ENCODE data around the gene RARA.

DNA sequence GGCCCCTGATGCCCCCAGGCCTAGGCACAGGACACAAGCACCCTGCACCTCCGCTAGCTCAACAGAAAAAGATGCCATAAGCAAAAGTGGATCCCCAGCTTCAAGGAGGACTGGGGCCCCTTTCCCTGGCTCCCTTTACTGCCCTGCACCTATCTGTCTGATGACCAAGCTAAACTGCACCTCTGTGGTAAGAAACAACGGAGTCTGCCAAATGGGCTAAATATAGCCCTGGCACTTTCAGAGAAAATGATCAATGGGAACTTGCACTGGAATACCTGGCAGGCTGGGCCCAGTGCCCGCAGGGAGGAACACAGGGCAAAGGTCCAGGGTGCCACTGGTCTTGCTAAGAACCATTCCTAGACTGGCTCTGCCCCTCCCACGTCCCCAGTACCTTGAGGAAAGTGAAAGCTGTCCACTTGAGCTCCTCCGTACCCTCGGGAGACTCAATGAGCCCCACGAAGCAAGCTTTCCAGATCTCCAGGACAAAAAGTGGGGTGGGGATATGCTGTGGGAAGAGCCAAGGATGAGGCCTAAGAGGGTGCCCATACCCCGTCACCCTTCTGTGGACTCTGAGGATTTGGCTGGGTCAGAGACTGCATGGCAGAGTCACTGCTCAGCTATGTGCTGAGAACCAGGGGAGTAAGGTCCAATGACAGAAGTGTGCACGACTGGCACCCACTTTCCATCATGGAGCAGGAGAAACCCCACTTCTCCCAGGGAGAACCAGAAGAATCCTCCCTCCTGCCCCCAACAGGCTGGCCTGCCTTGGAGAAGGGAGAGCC lies 17.2 kb downstream of the CSF3 start:
- PRO-cap: no peak
- RAMPAGE, long total RNA: no peak

DNA sequence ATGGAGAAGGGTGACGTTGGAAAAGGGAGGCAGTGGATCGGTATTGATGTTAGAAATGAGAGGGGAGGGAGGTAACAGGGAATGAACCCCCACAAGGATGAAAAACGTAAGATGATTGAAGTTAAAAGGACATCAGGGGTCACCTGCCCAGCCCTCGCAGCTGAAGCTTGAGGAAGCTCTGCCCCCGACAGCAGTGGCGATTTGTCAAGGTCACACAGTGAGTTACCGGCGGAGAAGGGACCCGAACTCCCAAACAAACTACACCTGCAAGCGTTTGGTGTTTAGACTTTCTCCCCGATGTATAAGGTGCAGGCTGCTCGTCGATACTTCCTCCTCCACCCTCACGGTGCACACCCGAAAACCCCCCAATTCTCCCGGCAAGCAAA lies 529 bp upstream of the THRA start:
- PRO-cap: no peak
- RAMPAGE, long total RNA: no peak

DNA sequence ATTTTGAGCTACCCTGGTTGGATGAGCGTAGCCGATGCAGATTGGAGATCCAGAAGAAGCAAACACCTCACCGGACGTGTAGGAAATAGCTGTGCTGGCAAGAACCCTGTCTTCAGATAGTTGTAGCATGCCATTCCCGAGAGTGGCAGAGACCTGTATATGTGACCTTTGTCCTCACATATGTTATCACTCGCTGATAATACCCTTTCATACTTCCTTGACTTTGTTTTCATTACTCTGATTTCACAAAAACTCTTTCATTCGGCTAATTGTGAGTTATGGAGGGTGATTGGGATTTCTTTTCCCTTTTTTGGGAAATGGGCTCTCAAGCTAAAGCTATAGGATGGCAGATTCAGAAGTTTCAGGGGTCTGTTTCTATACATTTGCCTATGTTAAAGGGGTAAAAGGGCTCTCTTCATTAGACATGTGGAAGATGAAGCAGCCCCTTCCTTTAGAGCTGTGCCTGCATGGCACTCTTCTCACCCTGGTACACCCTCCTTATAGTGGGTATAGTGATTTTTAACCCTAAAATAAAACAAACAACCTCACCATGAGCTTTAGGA lies 6.0 kb upstream of the CASC3 start:
- PRO-cap: no peak
- RAMPAGE, long total RNA: no peak

- PRO-cap: unidirectional peak, minus-strand start at chr17:40139910
- RAMPAGE, long total RNA: no peak
Measured at GRCh38 chr17:40139522-40140058, 747 bp upstream of the CASC3 start.

DNA sequence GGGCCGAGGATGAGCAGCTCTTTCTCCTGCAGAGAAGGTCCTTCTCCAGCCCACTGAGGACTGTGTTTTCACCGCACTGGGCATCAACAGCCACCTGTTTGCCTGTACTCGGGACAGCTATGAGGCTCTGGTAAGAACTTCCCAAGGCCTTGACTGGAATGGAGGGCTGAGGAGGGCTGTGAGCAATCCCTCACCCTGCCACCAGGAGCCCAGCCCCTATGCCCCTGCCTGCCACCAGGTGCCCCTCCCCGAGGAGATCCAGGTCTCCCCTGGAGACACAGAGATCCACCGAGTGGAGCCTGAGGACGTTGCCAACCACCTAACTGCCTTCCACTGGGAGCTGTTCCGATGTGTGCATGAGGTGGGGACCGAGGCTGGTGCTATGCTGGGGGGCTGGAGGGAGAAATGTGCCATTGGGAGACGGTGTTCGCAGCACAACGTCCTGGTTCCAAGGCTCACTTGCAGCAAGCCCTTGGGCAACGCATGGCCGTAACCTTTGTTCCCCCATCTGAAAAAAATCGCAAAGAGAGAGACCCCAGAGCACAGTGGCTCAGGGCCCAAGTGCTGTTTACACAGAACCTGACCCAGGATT lies 13.2 kb downstream of the RAPGEFL1 start:
- PRO-cap: no peak
- RAMPAGE, long total RNA: no peak

GRCh38 chr17:40220025-40220544 lies 981 bp downstream of the WIPF2 start:
- PRO-cap: no peak
- RAMPAGE, long total RNA: no peak

DNA sequence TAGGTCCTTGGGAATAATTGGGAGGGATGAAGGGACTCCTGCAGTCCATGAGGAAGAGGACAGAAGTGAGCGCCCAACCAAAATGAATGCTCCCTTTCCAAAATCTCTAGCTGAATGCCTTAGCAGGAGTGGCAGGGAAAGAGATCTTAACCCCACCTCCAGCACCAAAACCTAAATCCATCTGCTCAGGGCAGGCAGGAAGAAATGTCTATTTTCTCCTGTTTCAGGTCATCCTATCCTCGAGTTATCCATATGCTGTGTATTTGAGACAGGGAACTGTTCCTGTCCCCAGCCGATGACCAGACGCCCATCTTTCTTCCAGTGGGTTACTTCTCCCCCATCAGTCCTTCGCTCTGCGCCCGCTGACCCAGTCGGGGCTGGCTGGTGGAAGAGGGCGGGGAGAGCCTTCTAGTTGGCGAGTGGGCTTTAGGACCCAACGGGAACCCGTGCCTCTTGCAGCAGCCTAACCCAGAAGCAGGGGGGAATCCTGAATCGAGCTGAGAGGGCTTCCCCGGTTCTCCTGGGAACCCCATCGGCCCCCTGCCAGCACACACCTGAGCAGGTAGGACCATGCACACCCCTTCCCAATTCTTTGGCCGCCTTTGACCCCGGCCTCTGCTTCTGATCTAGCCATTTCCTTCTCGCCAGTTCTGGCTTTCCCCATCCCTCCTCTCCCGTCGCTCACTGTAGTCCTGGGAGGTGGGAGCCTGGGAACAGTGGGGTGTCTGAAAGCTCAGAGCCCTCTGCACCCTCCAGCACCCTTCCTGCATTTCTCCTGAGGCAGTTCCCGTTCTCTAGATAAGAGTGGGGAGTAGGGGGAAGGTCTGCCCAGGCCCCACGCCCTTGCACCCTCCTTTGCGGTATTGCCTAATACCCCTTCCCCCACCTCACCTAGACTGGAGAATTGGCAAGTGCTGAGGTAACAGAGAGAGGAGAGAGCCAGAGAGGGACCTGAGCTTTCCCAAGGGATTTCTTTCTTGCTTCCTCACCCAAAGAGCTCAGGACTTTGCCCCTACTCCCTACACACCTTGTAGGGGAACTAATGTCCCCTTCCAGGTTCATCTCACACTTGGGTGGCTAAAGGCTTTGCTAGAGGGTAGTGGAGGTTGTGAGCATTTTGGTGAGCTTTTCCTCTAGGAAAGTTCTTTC lies at the start of gene RARA:
Gene RARA (plus strand): TSS at position 456 of the 1,149 bp plus-strand sequence.
- PRO-cap: no peak
- RAMPAGE, long total RNA: start-site peak on the plus strand centred at position 472 of the sequence, 86 bp wide, 44 and 38 reads in 2 replicates

DNA sequence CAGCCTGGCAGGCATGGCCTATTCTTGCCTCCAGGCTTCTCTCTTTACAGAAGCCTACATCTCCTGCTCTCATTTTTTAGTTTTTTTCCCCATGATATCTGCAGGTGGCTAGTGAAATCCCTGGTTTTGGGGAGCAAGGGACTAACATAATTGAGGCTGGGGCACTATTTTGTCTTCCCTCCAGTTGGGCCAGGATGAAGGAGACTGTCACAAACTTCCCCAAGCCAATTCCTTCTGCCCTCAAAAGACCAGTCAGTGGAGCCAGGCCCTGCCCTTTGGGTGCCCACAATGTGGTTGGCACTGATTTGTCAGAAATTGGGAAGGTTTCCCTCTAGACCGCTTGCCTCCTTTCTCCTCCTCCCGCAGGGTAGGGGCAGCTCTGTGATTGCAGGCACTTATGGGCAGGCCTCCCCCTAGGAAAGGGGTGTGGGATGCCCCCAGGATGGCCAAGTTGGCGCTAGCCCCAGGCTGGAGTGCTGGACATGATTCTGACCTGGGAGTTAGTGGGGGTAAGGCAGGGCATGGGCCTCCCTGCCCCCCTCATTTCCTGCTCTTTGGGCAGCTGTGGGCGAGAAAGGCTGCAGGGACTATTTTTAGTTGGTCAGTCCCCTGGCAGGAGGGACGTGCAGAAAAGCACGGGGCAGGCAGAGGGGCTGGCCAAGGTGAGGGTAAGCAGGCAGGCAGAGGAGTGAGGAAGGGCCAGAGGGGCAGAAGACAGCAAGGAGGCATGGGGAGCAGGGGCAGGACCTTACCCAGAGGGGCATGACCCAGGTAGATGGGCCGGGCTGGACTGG lies 3.1 kb downstream of the RARA start:
- PRO-cap: bidirectional peak, plus-strand start at position 683 of the sequence, minus-strand start at position 549 of the sequence
- RAMPAGE, long total RNA: no peak

DNA sequence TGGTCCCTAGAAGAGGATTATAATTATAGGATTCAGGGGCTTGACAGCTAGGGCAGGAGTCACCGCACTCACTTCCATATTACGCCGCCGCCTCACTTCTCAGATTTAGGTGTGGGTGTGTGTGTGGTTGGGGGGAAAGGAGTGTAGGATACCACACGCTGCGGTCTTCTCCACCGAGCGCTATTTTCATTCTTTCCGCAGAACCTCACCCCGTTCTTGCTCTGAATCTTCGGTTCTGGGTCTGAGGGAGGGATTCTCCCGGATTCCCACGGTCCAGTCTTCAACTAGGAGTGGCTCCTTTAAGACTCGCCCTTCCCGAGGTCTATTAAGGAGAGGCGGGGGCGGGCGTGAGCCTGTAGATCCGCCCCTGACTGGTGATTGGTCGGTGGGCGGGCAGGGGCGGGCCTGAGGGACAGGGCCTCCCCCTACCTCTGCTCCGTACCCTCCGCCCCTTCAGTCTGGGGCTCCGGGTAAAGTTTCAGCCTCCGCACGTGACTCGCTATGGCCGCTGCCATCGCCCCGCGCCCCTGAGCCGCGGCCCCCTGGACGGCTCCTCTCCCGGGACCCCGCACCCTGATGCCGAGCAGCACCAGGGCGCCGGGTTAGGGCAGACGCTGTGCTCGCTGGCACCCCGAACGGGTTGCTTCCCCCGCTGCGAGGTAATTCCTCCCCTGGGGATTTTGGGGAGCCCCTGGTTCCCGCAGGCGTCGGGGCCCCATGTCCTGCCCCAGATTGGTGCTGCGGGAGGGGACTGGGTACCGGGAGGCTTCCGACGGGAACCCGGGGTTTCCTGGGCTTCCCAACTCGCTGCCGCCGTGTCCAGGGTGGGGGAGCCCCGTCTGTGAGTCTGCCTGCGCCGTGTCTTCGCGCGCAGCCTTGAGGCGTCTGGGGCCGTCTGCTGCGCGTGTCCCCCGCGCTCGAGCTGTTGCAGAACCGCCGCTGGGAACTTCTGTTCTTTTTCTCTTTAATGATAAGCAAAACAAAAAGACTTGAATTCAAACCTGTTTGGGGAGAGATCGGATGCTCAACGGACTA lies 9.1 kb downstream of the RARA start:
- PRO-cap: bidirectional peak, plus-strand start at position 456 of the sequence, minus-strand start at position 275 of the sequence
- RAMPAGE, long total RNA: no peak

DNA sequence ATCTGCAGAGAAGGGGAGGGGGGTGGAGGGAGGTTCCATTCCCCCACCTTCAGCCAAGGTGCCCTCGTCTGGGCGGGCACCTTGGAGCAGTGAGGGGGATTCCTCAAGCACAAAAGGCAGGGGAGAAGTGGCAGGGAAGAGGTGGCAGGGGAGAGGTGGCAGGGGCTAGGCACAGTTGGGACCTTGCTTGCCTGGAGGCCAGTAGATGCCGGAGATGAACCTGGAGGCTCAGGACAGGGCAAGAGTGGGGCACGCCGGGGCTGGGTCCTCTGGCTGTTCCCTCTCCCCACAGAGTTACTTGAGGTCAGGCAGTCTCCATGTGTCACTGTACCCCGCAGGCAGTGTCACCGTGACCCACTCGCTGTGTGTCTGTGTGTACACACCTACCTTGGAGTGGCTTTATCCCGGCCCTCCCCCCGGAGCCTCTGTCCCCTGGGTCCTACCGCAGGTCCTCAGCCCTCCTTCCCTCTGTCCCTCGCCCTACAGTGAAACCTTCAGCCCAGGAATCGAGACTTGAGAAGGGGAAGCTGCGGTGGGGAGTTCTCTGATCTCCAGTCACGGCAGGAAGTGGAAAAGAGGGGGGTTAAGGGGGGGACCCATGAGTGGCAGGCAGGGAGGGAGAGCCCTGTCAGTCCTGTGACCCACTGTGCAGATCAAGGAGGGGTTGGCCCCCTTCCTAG lies 13.3 kb downstream of the RARA start:
- PRO-cap: unidirectional peak, minus-strand start at position 559 of the sequence
- RAMPAGE, long total RNA: no peak

DNA sequence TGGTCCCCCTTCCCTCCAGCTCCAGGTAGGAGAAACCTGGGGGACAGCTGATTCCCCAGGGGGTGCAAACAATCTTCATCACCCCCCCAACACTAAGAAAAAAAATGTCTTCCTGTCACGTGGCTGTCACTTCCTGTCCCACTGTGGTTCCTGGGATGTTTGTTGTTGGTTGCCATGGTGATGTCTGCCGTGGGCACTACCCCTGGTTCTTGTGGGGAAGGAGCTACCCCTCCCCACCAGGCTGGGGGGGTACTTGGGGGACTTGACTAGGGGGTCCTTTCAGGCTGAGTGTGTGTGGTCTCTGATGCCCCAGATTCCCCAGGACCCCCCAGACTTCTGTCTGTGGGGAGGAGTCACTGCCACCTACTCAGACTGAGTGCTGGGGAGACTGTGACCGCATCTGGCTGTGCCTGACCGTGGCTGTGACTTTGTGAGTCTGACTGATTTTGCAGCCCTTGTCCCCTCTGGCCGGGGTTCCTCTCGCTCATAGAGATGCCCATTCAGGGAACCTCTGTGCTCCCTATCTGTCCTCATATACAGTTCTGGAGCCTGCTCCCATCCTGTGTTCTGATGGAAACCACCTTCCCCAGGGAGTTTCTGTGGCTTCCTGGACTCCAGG lies 14.0 kb downstream of the RARA start:
- PRO-cap: no peak
- RAMPAGE, long total RNA: no peak

DNA sequence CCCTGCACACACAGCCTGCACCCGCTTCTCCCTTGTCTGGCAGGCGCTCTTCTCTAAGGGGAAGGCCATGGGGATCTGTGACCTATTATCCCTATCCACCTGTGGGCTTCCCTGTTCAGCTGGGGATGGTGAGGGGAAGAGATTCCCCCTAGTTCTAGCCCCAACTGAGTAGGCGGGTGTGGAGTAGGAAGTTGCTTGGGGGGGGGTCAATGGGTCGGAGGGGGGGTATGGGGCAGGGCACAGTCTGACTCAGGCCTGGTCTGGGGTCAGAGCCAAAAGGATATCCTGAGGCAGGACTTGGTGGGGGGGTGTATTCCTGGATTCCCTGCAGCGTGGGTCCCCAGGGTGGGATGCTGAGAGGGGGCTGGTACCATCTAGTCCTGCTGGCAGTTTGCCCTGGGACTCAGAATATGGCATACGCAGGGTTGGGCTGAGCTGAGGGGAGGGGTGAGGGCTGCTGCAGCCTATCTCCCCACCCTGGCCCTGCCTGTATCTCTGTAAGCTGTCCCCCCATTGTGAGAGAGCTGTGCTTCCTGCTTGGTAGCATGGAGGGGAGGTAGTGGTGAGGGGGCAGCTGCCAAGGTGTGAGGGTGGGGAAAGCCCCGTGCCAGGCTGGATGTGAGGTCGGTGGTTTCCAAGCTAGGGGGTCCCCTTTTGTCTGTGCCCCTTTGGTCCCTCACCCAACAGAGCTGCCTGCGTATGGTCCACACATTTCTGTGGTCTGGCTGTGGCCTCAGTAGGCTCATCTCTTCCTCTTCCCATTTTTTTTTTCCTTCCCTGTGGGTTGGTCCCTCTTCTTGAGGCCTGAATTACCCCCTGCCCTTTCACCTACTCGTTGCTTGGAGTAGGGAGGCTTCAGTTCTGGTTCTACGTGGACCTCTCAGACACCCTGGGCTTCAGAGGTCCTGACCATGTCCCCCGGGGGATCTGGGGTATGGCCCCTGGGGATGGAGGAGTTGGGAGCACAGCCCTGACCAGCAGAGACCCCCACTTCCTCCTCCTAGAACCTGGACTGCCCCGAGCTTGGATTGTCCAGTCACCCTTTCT lies 14.9 kb downstream of the RARA start:
- PRO-cap: no peak
- RAMPAGE, long total RNA: no peak

- PRO-cap: bidirectional peak, plus-strand start at chr17:40341302, minus-strand start at chr17:40341217; bidirectional peak, plus-strand start at chr17:40341425, minus-strand start at chr17:40341337
- RAMPAGE, long total RNA: no peak
Measured at GRCh38 chr17:40340929-40341880, 23.3 kb downstream of the GJD3 start.

GRCh38 chr17:40346615-40346884 lies 18.0 kb downstream of the GJD3 start:
- PRO-cap: unidirectional peak, plus-strand start at chr17:40346734
- RAMPAGE, long total RNA: no peak

- PRO-cap: no peak
- RAMPAGE, long total RNA: no peak
Measured at GRCh38 chr17:40347621-40348367, 16.7 kb downstream of the GJD3 start.

DNA sequence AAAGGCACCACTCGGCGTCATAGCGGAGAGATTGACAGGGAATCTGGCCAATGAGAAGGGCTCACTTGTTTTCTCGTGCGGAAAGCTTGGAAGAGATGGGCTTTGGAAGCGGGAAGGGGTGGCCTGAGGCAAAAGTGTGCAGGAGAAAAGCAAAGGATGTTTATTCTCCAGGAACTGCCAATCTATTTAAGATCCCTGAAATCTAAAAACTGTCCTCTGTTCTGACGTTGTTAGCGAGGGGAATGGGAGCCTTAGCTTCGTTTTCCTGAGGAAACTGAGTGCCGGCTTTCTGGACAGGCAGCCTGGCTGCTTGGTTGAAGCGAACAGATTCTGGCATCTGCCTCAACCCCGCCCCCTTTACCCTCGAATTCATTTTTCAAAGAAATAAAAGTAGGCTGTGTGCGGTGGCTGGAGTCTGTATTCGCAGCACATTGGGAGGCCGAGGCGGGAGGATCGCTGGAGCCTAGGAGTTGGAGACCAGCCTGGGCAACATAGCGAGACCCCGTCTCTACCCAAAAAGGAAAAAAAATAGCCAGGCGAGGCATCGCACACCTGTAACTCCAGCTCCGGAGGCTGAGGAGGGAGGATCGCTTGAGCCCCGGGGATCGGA lies 498 bp upstream of the TOP2A start:
- PRO-cap: bidirectional peak, plus-strand start at position 68 of the sequence, minus-strand start outside the sequence
- RAMPAGE, long total RNA: no peak

GRCh38 chr17:40498381-40498799 lies 3.0 kb downstream of the TNS4 start:
- PRO-cap: no peak
- RAMPAGE, long total RNA: no peak

GRCh38 chr17:40515429-40515703 lies 13.9 kb upstream of the TNS4 start:
- PRO-cap: no peak
- RAMPAGE, long total RNA: no peak

DNA sequence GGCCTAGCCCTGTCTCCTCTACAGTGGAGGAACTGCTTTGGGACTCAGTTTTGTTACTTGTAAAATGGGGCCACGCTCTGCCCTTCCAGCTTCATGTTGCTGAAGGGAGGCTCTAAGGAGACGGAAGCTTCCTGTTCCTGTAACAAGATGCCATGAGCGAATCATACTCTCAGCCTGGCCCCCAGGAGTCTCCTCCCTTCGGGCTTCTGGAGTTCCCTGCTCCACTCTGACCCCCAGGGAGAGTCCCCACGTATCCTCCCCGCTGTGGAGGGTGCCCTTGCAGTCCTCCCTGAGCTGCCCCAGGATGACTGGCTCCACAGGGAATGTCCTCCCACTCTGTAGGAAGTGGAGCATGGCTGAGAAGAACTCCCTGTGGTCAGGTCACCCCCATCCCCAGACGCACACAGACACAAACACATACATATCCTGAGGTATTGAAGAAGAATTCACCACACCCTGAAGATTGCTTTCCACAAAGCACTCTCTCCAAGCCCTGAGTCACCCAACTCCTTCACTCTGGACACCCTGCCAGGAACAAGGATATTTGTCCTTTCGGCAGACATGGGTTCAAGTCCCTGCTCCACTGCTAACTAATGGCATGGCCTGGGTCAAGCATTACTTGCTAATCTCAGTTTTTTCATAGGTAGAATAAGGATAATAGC lies 20.1 kb upstream of the TNS4 start:
- PRO-cap: no peak
- RAMPAGE, long total RNA: no peak

GRCh38 chr17:40542105-40542583 lies 23.1 kb downstream of the CCR7 start:
- PRO-cap: no peak
- RAMPAGE, long total RNA: no peak

All from urinary bladder (tissue), 3 donors.